Epithelial cell of alveolus of lung (primary cell): ENCODE data around the gene UGT1A7.

DNA sequence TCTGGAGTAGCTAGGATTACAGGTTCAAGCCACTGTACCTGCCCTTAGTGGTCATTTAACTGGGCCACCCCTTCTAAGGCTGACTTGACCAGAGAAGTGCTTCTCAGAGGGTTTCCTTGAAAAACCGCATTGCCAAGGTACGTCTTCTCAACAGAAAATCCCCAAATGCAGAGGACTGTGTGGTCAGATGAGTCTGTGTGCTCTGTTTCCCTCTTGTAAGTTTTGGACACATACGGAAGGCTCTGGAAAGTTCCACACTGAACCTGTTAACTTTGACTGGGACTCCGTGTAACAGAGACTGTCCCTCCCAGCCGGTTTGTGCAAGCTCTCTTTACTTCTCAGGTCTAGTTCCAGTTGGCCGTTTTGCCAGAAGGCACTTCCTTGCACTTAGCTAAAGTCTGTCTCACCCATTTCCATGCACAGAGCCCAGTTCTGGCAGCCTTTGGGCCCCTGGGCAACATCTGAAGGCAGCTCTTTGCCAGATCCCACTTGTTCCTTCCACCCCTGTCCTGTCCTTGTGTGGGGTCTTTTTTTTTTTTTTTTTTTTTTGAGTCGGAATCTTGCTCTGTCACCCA is 22.0 kb downstream of the EFHD1 start:
- RAMPAGE, long total RNA = no peak
- RRBS = no CpG with 5 or more reads among the region's 7 CpGs

DNA sequence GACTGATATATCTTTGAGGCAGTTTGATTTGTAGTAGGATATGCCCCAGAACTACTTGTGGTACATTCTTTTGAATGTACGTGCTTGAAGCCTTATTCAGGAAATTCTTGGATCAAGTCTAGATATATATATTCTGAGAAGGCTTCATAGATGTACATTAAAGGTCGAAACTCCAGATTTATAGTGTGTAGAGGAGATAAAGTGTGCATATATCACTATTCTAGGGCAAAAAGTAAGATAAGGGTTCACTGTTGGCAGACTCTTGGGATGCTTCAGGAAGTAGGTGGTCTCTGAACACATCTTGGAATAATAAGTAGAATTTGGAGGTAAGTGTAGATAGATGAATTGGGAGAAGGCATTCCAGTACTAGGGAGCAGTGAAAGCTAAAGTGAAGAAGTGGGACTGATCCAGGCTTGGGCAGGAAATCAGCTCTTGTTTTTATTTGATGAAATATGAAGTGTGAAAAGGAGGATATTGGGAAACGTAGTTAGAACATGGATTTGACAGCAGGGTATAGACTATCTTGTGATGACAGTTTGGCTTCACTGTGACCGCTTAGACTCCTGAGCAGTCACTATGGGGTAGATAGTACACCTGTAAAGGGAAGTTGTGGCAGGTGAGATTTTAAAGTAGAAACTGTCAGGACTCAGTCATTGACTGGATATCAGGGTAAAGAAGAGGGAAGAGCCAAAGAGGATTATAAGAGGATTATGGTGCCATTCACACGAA is 16.5 kb upstream of the KCNJ13 start:
- RAMPAGE, long total RNA = no peak
- RRBS = no CpG with 5 or more reads among the region's 5 CpGs

DNA sequence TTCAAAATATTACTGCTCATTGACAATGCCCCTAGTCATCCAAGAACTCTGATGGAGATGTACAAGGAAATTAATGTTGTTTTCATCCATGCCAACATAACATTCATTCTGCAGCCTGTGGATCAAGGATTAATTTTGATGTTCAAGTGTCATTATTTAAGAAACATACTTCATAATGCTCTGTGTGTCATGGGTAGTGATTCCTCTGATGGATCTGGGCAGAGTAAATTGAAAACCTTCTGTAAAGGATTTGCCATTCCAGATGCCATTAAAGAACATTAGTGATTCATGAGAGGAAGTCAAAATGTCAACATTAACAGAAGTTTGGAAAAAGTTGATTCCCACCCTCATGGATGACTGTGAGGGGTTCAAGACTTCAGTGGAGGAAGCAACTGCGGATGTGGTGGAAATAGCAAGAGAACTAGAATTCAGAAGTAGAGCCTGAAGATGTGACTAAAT is 45.0 kb upstream of the SNORC start:
- RAMPAGE, long total RNA = no peak
- RRBS = no CpG with 5 or more reads among the region's 1 CpG

DNA sequence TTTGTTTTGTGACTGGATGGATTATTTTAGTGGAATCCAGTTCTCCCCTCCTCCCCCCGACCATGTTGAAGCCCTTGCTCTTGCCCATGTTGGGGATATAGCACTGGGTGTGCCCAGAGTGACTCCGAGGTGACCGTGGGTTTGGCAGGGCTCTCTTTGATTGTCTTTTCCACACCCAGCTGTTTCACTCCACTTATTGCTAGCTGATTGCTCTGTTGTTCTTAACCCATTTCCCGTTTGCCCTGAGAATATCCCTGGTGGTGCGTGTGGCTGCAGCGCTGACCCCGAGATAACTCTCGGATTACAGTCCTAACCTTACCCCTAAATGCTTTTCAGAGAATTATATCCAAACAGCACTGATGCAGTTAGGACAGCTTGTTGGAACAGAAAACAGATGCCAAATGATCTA is 34.4 kb upstream of the SNORC start:
- RAMPAGE, long total RNA = no peak
- RRBS = no CpG with 5 or more reads among the region's 8 CpGs

DNA sequence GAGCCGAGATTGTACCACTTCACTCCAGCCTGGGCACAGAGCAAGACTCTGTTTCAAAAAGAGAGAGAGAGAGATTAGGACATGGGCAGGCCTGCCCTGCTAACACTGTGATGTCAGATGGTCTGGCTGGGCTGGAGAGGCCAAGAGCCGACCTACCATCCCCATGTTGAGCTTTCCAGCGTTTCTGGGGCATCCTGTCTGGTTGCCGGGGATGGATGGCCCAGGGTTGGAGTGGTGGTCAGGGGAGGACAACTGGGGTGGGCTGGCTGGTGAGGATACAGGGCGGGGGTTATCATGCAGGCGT is 5.2 kb downstream of the SNORC start:
- RAMPAGE, long total RNA = no peak
- RRBS = no CpG with 5 or more reads among the region's 6 CpGs

- RAMPAGE, long total RNA = no peak
- RRBS = 2% methylated on average over 53 of the region's 81 CpGs
Observed at GRCh38 chr2:232928057-232928622, 58.1 kb downstream of the SNORC start.

DNA sequence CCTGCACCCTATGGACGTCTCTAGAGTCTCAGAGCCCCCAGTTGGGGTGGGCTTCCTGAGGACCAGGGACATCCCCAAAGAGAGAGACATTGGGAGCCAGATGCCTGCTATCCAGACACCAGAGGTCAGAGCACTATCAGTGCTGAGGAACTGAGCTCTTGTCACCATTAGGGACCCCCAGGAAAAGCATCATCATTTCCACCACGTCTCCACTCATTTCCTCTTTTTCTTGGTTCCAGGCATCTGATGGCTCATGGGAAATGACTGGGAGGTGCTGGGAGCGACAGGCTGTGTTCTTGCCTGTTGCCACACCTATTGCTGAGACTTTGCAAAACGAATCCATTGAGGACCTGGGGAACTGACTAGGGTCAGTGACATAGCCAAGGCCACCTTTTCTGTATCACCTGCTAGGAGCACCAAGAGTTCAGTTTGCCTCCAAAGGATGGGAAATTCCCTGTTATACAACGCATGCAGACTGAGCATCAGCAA is 9.5 kb downstream of the NEU2 start:
- RAMPAGE, long total RNA = no peak
- RRBS = no CpG with 5 or more reads among the region's 5 CpGs

DNA sequence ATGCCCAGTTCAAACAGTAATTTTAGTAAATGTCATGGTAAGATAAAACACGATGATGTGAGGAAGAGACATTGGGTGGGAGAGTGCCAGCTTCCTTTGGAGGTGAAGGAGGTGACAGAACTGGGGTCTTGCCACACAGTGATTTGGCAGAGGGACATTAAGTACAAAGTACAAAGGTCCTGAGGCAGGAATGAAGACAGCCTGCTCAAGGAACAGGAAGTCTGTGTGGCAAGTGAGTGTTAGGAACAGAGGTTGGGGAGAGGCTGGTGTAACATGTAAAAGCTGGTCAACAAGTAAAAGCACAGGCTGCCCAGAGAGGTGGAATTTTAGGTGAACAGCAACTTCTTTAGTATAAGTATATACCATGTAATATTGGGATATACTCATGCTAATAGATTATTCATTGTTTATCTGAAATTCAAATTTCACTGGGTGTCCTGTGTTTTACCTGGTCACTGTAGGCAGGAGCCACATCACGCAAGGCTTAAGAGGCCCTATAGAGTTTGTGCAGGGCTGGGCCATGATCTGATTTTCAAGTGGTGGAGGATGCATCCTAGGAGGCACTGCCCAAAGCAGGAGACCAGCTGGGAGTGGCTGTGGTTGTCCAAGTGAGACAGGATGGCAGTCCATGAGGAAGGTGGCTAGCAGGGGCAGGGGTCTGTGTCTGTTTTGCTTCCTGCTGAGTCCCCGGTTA is 73.2 kb downstream of the INPP5D start:
- RAMPAGE, long total RNA = no peak
- RRBS = no CpG with 5 or more reads among the region's 3 CpGs

GRCh38 chr2:233264743-233265166 is 13.3 kb downstream of the ATG16L1 start:
- RAMPAGE, long total RNA = no peak
- RRBS = no CpG with 5 or more reads among the region's 7 CpGs

GRCh38 chr2:233331520-233332177 is 22.6 kb upstream of the DGKD start:
- RAMPAGE, long total RNA = no peak
- RRBS = no CpG with 5 or more reads among the region's 16 CpGs

GRCh38 chr2:233359027-233359808 is 4.9 kb downstream of the DGKD start:
- RAMPAGE, long total RNA = no peak
- RRBS = no CpG with 5 or more reads among the region's 7 CpGs

DNA sequence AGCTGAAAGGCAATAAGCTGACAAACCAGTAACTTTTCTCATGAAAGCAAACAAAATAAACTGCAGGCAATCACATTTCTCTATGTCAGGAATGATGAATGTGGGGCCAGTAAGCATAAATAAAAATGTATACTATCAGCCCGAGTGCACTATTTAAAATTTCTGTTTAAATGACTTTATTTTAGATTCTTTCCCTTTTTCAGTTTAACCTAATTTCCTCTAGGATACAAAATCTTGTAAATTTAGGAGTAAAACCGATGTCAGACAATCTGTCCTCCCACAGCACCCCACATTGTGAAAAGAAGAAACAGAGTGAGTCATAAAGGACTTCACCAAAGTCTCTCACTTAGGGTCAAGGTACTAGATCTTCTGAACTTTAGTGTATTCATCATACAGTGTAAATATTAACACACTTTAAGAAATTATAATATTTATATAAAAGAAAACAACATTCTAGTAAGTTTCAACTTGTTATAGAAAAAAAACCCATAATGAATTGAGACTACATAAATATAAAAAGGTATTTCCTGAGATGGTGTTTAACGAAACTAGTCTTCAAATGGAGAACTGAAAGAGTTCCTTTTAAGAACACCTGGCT is 46.5 kb downstream of the USP40 start:
- RAMPAGE, long total RNA = no peak
- RRBS = no CpG with 5 or more reads among the region's 3 CpGs

GRCh38 chr2:233544202-233544728 is 22.3 kb downstream of the USP40 start:
- RAMPAGE, long total RNA = no peak
- RRBS = no CpG with 5 or more reads among the region's 6 CpGs

DNA sequence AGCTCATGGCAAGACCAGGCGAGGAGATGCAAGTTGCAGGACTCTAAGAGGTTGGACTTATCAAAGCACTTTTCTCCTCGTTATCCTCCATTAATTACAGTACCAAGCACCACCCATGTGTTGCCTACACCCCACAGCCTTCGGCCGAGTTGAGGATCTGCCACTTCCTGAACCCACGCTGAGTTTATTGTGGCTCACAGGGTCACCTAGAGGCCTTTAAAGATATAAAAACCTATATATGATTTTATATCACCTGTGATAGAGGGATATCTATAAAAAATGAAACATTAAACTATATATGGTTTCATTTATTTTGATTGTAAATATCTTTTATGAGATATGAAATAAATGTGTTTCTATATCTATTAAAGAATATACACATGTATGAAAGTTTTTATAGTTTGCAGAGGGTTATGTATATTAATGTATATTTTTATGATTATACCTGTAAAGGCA is 2.7 kb downstream of the UGT1A10 start:
- RAMPAGE, long total RNA = no peak
- RRBS = no CpG with 5 or more reads among the region's 5 CpGs

DNA sequence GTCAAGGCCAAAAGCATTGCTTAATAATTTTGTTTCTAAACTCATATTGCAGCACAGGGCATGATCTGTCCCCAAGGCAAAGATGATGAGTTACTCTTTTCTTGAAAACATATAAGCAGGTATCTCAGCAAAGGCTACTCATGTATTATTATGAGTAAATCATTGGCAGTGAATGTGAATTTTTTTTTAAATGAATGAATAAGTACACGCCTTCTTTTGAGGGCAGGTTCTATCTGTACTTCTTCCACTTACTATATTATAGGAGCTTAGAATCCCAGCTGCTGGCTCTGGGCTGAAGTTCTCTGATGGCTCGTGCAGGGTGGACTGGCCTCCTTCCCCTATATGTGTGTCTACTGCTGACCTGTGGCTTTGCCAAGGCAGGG is at the start of gene UGT1A7:
TSS of gene UGT1A7 (plus strand) at position 269 of the 383 bp plus-strand sequence.
- RAMPAGE, long total RNA = no peak
- RRBS = no CpG with 5 or more reads among the region's 2 CpGs

GRCh38 chr2:233761787-233762771 is 2.0 kb downstream of the UGT1A1 start:
- RAMPAGE, long total RNA = no peak
- RRBS = no CpG with 5 or more reads among the region's 13 CpGs

- RAMPAGE, long total RNA = no peak
- RRBS = no CpG with 5 or more reads among the region's 10 CpGs
Observed at GRCh38 chr2:233832882-233833520, 21.3 kb downstream of the HJURP start.

GRCh38 chr2:233867861-233868593 is 13.7 kb upstream of the HJURP start:
- RAMPAGE, long total RNA = start-site peak on the minus strand at chr2:233868357-233868420, 28 and 92 reads in 2 replicates
- RRBS = 1% methylated on average over 14 of the region's 59 CpGs

DNA sequence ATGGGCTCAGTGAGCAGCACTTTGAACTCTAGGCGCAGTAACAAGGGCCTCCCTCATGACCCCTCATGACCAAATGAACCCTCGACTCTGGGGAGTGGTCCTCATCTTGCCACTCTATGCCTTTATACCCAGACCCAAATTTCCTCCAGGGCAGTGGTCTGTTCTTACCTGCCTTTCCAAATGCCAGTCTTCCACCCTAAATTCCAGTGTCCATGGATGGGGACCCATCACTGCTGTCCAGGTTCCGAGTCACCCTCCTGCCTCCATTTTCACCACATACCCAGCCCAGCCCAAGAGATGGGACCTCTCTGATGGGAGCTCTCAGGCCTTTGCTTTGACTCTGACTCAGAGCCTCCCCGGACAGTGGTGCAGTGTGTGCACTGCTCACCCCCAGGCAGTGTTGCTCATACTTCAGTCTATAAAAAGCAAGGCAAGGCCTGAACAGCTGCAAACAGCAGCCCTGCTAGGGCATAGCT is 207.3 kb downstream of the ARL4C start:
- RAMPAGE, long total RNA = no peak
- RRBS = no CpG with 5 or more reads among the region's 4 CpGs

- RAMPAGE, long total RNA = no peak
- RRBS = no CpG with 5 or more reads among the region's 9 CpGs
Observed at GRCh38 chr2:234292514-234293341, 204.2 kb downstream of the ARL4C start.